ENCODE data around the genes RASGRP4 and MAP4K1.

GRCh38 chr19:37739538-37740224, 20.1 kb upstream of the ZNF607 start:
- RRBS, result no CpG with 5 or more reads among the region's 4 CpGs

GRCh38 chr19:37914812-37915420, 7.9 kb downstream of the SIPA1L3 start:
- RRBS, result no CpG with 5 or more reads among the region's 3 CpGs

DNA sequence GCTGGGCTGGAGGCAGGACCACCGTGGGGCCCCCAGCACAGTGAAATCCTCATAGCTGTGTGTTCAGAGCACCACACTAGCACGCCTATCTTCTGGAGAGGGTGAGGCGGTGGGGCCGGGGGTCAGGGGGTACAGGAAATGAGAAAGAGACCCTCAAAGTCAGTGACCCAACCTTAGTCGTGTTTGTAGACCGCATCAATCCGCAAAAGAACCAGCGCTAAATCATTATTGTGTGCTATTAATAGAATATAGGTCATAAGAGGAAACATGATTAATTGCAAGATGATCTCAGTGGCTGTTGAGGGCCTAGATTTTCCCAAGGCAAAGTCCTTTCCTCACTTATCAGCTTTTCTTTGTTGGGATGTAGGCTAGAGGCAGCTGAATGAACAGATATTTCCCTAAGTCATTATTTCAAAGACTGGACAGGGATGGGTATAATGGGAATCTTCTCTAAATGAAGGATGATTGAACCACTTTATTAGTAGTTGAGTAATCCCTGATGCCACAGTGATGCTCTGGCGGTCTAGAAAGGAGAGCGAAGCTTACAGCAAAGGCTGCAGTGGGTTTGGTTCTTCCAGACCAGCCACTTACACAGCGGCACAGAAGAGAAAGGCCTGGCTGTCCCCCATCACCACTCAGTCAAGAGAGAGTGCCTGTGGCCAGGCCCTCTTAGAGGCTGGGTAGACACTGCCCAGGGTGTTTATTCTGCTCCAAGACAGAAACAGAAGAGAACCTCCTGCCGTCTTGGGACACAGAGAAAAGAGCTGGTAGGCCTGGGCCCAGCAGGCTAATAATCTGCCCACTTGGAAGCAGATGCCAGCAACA, 116.3 kb downstream of the SIPA1L3 start:
- RRBS, result no CpG with 5 or more reads among the region's 12 CpGs

GRCh38 chr19:38099738-38100164, 124.3 kb downstream of the DPF1 start:
- RRBS, result no CpG with 5 or more reads among the region's 10 CpGs

GRCh38 chr19:38278088-38278701, 13.8 kb downstream of the SPINT2 start:
- RRBS, result no CpG with 5 or more reads among the region's 9 CpGs

DNA sequence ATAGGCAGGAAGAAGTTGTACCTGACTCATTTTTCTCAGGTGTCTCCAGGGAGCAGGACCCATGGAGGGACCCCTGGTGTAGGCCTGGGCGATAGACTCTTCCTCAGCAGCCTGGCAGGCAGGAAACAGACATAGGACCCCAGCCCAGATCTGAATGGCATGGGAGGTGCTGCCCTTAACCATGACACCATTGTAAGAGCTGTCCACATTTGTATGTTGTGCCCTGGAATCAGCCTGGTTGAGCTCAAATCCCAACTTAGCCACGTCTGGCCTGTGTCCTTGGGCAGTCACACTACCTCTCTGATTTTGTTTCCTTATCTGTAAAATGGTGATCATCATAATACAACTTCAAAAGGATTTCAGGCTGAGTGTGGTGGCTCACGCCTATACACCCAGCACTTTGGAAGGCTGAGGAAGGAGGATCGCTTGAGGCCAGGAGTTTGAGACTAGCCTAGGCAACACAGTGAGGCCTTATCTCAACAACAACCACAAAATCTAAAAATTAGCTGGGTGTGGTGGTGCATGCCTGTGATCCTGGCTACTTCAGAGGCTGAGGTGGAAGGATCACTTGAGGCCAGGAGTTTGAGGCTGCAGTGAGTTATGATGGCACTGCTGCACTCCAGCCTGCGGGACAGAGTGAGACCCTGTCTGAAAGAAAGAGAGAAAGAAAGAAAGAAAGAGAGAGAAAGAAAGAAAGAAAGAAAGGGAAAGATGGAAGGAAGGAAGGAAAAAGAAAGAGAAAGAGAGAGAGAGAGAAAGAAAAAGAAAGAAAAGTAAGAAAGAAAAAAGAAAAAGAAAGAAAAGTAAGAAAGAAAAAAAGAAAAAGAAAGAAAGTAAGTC, 7.2 kb upstream of the CATSPERG start:
- RRBS, result no CpG with 5 or more reads among the region's 5 CpGs

DNA sequence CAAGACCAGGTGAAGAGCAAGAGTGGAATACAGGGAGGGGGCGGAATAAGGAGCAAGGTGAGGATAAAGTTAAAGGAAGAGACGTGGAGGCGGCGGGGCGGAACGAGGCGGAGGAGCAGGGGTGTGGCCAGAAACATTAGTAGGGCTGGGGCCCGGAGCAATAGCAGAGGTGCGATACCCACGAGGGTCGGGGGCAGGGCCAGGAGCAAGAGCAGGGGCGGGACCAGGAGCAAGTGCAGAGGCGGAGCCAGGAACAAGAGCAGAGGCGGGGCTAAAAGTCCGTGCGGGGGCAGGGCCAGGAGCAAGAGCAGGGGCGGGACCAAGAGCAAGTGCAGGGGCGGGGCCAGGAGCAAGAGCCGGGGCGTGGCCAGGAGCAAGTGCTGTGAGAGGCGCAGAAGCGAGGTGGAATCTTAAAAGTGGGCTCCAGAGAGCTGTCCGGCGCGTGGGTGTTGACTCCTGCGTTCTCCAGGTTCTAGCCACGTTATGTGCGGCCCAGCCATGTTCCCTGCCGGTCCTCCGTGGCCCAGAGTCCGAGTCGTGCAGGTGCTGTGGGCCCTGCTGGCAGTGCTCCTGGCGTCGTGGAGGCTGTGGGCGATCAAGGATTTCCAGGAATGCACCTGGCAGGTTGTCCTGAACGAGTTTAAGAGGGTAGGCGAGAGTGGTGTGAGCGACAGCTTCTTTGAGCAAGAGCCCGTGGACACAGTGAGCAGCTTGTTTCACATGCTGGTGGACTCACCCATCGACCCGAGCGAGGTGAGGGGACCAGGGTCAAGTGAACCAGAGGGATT, 1.3 kb downstream of the CATSPERG start:
- RRBS, result 6% methylated on average over 10 of the region's 42 CpGs

DNA sequence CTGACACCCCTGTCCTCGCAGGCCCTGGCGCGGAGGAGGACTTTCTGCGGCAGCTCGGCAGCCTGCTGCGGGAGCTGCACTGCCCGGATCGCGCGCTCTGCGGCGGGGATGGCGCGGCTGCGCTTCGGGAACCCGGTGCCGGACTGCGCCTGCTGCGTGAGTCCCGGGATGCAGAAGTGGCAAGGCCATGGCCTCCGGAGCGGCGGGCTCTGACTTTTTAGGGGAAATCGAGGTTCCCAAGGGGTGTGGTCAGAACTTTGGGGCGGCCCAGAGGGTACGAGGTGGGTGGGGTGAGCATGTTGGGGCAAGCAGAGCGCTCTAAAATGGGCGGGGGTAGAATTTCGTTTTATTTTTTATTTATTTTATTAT, 630 bp downstream of the FAM98C start:
- RRBS, result 2% methylated on average over 11 of the region's 30 CpGs

- RRBS, result 26% methylated on average over 4 of the region's 15 CpGs
Measured at GRCh38 chr19:38425975-38426468, at the start of gene RASGRP4. TSS of gene RASGRP4 (minus strand) at chr19:38426219.

DNA sequence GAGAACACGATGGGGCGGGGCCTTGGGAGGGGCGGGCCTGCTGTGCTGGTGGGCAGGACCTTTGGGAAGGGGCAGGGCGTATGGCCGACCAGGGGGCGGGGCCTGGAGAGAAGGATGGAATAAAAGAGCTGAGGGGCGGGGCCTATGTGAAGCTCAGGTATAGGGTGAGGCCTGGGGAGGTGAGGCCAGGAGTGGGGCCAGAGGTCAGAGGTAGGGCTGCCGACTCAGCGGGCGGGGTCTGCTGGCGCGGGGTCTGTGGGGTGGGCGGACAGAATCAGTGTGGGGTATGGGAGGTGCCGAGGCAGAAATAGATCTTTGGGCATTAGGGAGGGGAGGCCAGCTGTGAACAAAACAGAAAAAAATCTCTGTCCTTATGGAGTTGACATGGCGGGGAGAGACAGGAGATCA, 19.7 kb downstream of the RYR1 start:
- RRBS, result no CpG with 5 or more reads among the region's 15 CpGs

GRCh38 chr19:38496871-38497612, 63.6 kb downstream of the RYR1 start:
- RRBS, result 34% methylated on average over 3 of the region's 30 CpGs

DNA sequence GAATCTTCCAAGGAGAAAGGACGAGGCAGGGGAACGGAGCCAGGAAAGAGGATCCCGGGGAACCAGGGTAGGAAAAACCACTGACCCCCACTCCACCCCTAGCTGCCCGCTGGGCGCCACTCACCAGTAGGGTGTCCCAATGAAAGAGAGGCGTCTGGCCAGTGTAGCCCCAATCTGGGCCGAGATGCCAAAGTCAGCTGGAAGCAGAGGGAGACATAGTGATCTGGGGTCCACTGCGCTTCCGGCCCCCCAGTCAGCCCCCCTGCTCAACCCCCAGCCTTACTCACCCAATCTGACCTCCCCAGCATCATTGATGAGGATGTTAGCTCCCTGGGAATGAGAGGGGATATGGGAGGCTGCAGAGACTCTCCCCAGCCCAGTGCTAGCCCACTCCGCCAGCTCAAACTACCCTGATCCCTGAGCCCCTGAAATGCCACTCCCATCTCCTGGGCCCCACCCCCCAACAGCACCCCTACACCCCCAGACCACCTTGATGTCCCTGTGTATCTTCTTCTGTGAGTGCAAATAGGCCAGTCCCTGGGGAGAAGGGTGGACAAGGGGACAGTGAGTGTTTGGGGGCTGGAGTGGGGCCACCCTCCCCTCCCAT, 3.9 kb downstream of the MAP4K1 start:
- RRBS, result no CpG with 5 or more reads among the region's 10 CpGs

DNA sequence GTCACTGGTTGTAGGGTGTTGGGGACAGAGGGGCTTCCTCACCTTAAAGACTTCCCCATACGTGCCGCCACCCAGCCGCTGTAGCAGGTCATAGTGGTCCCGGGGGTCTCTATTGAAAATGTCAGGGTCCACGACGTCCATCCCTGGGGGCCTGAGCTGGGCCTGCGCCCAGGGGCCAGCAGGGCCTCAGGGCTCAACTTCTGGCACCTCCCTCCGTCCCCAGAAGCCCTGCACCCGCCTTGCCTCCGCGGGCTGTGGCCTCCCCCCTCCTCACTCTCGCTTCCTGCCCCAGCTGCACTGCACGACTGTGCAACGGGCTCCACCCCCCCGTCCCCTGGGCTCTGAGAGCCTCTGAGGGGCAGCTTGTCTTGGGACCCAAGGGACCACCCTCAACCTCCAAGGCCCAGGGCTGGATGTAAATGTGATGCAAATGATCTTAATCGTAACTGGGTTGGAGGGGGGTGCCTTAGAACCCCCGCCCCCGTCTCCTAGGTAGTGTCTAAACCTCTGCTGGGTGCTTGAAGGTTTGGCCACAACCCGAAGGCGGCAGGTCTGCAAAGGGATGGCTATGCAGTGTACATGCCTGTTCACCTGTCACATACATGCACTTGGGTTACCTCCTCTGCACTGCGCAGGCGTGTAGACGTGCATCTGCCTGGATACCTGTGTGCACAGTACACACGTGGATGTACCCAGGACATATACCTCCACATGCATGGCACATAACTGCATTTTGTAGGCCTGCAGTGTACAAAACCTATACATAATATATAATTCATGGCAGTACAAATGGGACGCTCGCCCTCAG, at the start of gene MAP4K1:
Gene MAP4K1 (minus strand): TSS at position 199 of the 808 bp plus-strand sequence.
- RRBS, result no CpG with 5 or more reads among the region's 26 CpGs

GRCh38 chr19:38655257-38655921, 7.9 kb downstream of the ACTN4 start:
- RRBS, result no CpG with 5 or more reads among the region's 6 CpGs

GRCh38 chr19:38665291-38665860, 17.9 kb downstream of the ACTN4 start:
- RRBS, result no CpG with 5 or more reads among the region's 9 CpGs

DNA sequence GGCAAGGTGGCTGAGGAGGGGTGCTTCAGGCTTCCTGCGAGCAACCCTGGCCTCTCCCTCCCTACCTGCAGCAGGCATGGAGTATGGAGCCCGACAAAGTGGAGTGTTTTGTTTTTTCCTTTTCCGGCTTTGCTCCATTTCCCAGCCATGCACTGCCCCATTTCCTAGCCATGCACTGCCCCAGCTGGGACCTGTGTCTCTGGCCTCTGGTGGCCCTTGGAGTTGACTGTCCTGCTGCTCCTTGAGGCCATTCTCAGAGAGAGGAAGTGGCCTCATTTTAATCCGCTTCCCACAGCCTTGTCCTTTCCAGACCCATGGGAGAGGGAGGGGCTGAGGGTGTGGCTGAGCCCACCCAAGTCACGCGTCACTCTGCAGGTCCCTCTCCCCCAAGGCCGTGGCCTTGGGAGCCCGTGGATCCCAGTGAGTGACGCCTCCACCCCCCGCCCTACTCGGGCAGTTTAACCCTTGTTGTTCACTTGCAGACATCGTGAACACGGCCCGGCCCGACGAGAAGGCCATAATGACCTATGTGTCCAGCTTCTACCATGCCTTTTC, 34.4 kb downstream of the CAPN12 start:
- RRBS, result no CpG with 5 or more reads among the region's 16 CpGs

DNA sequence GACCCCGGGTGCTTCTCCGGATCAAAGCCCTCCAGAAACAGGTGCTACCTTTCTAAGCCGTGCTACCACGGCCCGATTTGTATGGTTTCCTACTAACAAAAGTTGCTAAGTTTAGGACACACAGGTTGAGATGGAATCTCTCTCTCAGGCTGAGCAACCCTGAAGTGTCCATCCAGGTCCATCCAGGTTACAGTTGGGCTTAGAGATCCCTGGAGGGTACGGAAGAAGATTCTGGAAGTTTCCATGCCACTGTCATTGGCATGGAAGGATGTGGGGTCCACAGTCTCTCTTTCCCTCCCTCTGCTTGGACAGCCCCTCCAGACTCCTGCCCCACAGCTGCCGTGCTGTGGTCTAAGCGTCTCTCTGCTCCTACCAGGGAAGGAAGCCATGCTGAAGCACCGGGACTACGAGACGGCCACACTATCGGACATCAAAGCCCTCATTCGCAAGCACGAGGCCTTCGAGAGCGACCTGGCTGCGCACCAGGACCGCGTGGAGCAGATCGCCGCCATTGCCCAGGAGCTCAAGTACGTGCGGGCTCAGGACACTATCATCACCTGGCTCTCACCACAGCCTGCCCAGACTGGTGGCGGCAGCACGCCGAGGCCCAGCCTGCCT, 23.0 kb downstream of the CAPN12 start:
- RRBS, result no CpG with 5 or more reads among the region's 26 CpGs

GRCh38 chr19:38727811-38728807, 16.2 kb downstream of the CAPN12 start:
- RRBS, result 67% methylated on average over 5 of the region's 37 CpGs

- RRBS, result no CpG with 5 or more reads among the region's 33 CpGs
Measured at GRCh38 chr19:38734944-38735797, 9.1 kb downstream of the CAPN12 start.

GRCh38 chr19:38830084-38830447, 1.5 kb downstream of the ECH1 start:
- RRBS, result no CpG with 5 or more reads among the region's 3 CpGs